LNCaP clone FGC (cell line): ENCODE measurements around the gene OR52I1.

GRCh38 chr11:3095708-3096343, 38.6 kb upstream of the CARS1 start:
- RRBS, 2 experiments = no CpG with 5 or more reads among the region's 13 CpGs

GRCh38 chr11:3105817-3106554, 48.8 kb upstream of the CARS1 start:
- RRBS, 2 experiments = 95 to 97% methylated on average over 9 of the region's 32 CpGs

- RRBS, 2 experiments = no CpG with 5 or more reads among the region's 2 CpGs
These were observed 54.1 kb upstream of the CHRNA10 start for GRCh38 chr11:3725390-3725677.

DNA sequence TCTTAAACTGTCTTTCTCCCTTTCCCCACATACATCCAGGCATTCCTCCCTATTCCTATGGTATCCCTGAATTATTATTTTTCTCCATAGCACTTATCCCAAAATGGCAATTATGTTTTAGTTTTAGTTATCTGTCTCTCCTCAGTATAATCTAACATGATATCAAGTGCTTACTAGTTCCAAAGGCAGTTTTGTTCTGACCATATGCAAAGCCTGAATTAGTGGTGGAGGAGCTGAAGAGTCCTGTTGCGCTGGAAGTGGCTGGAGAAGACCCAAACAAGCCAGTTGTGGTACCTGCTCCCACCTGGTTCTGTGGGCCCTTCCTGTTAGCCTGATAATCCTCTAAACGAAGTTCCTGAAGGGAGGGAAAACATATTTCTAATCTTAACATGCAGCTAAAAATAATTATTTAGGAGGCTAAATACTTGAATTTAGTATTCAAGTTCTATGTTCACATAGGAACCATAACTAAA, 25.7 kb downstream of the NUP98 start:
- RRBS, 2 experiments = no CpG with 5 or more reads among the region's 2 CpGs

DNA sequence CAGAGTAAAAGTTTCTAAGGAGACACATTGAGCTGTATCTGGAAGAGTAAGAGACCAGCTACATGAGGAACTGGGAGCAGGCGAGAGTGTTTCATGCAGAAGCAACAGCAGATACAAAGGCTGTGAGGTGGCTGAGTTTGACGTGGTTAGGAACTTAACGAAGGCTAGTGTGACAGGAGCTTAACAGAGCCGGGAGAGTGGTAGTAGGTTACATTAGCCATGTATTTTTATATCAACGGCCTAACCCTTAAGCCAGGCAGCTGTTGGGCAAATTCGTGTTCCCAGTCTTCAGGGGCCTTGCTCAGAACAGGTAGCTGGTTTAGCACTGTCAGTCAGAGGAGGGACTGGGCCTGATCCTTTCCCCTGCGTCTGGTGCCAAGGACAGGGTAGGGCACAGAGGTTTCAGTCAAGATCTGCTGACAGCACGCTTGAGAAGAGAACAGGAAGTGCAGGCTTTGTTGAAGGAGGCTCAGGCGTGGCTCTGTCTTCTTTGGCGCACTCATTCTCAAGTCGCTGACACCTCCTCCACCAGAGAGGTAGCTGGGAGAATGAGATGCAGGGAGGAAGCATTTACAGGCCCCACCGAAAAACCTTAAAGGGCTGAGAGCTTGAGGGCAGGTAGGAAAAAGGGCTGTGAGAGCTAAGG, 1.2 kb upstream of the STIM1 start:
- RRBS, 2 experiments = no CpG with 5 or more reads among the region's 12 CpGs

DNA sequence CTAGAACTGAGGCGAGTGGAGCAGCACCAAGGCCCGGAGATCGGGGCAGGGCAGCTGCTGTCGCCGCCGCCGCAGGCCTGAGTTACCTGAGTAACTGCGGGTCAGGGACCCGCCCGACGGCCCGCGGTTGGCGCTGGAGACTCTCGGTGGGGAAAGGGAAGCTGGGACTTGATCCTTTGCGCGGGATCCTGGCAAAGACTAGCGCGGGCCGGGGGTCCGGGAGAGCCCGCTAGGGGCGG, 274 bp upstream of the STIM1 start:
- RRBS, 2 experiments = 1% methylated on average over 2 of the region's 23 CpGs

- RRBS, 2 experiments = no CpG with 5 or more reads among the region's 1 CpG
These were observed 4.1 kb downstream of the STIM1 start for GRCh38 chr11:3859448-3860078.

DNA sequence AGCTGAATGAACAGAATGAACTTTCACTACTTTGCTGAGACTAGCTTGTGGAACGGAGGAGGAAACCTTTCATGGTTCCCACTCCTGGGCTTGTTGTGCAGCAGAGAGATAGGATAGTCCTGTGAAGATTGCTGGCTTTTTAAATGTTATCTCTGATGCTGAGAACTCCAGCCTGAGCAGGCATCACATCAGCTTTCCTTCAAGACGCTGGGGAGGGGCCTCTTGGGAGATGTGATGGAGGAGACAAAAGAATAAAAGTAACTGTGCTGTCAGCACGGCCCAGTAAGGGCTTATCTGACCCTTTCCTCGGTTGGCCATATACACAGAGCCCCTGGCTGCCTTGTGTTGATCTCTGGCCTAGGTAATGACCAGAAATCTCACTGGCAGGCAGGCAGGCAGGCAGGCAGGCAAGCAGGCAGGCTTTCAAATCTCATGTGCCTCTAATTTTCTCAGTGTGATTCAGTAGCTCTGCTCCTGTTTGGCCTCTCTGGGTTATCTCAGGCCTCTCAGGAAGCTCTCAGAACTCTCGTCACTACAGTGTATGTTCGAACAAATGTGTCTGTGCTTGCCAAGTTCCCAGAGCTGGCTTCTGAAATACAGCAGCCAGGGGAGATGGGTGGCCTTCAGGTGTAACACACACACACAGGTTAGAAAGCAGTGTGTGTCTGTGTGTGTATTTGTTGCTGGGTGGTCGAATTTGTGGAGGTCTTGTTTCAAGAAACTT, 12.2 kb downstream of the STIM1 start:
- RRBS, 2 experiments = no CpG with 5 or more reads among the region's 7 CpGs

DNA sequence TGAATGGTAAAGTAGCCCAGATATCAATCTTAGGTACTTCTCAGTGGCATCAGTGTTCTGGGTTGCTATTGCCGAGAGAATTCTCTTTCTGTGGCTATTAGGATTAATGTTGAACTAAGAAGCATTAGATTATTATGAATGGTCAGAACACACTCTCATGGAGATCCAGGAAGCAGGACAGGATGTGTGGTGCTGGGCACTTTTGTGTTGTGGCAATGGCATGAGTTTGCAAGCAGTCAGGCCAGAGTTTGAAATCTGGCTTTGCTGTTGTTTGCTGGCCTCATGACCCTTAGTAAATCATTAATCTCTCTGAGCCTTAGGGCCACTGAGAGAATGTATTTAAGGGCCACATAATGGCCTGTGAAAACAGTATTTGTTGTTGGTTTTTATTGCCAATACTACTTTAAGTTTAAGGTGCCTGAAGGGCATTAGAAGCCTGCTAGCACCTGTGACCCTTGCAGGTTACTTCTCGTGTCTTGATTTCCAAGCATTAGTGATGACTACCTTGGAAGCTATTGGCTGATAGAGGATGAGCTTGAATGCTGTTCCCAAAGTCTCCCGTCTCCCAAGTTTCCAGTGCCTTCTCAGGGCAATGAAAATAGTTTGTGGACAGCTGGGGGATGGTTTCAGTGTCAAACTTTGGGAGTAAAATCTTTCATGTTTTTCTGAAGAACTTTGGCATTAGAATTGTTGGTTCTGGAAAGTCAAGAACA, 24.5 kb downstream of the STIM1 start:
- RRBS, 2 experiments = no CpG with 5 or more reads among the region's 3 CpGs

GRCh38 chr11:3931052-3931895, 75.8 kb downstream of the STIM1 start:
- RRBS, 2 experiments = no CpG with 5 or more reads among the region's 4 CpGs

DNA sequence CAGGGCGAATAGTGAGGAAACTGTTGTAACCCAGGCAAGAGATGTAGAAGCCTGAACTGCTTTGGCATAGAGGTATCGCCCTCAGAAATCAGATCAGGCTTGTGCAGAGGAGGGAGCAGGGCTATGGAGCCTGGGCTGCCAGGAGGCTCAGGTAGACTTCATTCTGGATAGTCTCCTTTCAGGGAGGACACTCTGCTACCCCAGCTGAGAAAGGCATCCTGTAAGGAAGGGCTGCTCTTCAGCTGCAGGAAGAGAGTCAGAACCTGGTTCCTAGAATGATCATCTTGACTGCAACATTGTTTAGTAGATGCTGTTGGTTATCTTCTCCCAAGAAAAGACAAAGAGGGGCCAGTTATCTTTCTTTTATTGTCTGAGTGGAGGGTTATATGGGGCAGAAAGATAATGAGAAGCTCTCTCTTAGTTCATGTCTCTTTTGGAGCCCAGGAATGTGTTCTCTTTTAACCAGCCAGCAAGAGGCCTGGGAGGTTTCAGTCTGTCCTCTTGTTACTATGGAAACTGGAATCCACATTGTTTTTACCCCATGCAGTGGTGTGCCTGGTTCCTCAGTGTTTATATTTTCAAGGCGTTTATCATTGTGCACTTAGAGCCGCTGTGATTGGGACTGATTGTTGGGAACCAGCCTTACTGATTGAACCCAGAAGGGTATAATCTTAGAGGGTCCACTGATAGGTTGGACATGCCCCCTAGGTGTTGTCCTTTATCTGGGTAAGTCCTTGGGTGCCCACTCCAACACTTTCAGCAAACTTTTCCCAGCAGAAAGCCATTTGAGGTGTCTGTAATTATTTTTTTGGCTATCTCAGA, 95.7 kb downstream of the STIM1 start:
- RRBS, 2 experiments = no CpG with 5 or more reads among the region's 4 CpGs

GRCh38 chr11:4058089-4058494, 36.5 kb upstream of the RRM1 start:
- RRBS, 2 experiments = no CpG with 5 or more reads among the region's 3 CpGs

GRCh38 chr11:4074450-4074788, 20.2 kb upstream of the RRM1 start:
- RRBS, 2 experiments = no CpG with 5 or more reads among the region's 8 CpGs

DNA sequence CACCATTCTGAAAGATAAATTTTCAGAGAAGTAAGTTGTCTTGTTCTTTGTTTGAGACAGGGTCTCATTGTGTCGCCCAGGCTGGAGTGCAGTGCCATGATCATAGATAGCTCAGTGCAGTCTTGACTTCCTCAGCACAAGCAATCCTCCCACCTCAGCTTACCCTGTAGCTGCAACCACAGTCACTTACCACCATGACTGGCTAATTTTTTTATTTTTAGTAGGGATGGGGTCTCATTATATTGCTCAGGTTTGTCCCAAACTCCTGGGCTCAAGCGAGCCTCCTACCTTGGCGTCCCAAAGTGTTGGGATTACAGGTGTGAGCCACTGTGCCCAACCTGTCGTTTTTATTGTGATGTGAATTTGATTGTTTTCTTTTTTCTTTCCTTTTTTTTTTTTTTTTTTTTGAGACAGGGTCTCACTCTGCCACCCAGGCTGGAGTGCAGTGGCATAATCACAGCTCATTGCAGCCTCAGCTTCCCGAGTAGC, 10.6 kb downstream of the RRM1 start:
- RRBS, 2 experiments = no CpG with 5 or more reads among the region's 5 CpGs

GRCh38 chr11:4182027-4182544, 87.5 kb downstream of the RRM1 start:
- RRBS, 2 experiments = no CpG with 5 or more reads among the region's 1 CpG

DNA sequence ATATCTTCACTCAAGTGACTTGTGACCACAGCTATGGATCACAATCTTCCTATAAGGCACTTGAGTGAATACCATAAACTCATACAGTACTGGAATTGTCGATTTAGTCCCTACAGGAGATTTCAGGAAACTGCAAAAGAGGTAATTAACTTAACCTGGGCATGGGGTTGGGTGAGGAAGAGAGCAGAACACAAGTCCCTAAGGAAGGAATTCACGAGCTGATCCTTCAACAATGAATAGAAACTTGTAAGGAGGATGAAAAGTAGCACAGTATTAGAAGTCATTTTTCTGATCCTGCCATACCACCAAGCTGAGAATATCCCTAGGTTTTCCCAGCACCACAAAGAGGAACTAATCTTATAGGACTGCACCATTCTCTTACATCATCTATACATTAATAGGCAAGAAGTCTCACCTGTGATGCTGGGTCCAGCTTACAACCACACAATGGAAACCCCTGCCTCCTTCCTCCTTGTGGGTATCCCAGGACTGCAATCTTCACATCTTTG, at the start of gene OR52I1:
OR52I1 (plus strand) TSS at position 421 of the 509 bp plus-strand sequence.
- RRBS, 2 experiments = no CpG with 5 or more reads among the region's 2 CpGs

GRCh38 chr11:4704008-4704619, 470 bp upstream of the MMP26 start:
- RRBS, 2 experiments = no CpG with 5 or more reads among the region's 5 CpGs

DNA sequence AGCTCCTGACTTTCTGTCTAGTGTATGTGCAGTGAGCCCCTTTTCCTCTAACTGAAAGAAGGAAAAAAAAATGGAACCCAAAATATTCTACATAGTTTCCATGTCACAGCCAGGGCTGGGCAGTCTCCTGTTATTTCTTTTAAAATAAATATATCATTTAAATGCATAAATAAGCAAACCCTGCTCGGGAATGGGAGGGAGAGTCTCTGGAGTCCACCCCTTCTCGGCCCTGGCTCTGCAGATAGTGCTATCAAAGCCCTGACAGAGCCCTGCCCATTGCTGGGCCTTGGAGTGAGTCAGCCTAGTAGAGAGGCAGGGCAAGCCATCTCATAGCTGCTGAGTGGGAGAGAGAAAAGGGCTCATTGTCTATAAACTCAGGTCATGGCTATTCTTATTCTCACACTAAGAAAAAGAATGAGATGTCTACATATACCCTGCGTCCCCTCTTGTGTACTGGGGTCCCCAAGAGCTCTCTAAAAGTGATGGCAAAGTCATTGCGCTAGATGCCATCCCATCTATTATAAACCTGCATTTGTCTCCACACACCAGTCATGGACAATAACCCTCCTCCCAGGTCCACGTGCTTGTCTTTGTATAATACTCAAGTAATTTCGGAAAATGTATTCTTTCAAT, 13.6 kb downstream of the OR51B4 start:
- RRBS, 2 experiments = no CpG with 5 or more reads among the region's 6 CpGs